Skeletal muscle cell (primary cell): ENCODE results near the genes CLTA and POLR1E.

GRCh38 chr9:35923843-35925139 lies 15.0 kb downstream of the SPAAR start:
- RRBS, result no CpG with 5 or more reads among the region's 14 CpGs

DNA sequence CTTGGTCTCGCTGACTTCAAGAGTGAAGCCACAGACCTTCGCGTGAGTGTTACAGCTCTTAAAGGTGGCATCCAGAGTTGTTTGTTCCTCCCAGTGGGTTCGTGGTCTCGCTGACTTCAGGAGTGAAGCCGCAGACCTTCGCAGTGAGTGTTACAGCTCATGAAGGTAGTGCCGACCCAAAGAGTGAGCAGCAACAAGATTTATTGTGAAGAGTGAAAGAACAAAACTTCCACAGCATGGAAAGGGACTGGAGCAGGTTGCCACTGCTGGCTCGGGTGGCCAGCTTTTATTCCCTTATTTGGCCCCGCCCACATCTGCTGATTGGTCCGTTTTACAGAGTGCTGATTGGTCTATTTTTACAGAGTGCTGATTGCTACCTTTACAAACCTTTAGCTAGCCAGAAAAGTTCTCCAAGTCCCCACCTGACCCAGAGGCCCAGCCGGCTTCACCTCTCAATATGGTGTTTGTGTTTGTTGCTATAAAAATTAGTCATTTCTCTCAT lies 49.7 kb downstream of the RECK start:
- RRBS, result no CpG with 5 or more reads among the region's 12 CpGs

- RRBS, result no CpG with 5 or more reads among the region's 2 CpGs
Measured at GRCh38 chr9:36144868-36145408, 8.4 kb downstream of the GLIPR2 start.

- RRBS, result 50% methylated on average over 1 of the region's 34 CpGs
Measured at GRCh38 chr9:36165694-36166493, 3.3 kb upstream of the CCIN start.

- RRBS, result 2% methylated on average over 25 of the region's 71 CpGs
Measured at GRCh38 chr9:36190830-36191641, at the start of gene CLTA. Gene CLTA (plus strand): TSS chr9:36190921.

GRCh38 chr9:36252254-36252518 lies 6.1 kb downstream of the GNE start:
- RRBS, result no CpG with 5 or more reads among the region's 4 CpGs

DNA sequence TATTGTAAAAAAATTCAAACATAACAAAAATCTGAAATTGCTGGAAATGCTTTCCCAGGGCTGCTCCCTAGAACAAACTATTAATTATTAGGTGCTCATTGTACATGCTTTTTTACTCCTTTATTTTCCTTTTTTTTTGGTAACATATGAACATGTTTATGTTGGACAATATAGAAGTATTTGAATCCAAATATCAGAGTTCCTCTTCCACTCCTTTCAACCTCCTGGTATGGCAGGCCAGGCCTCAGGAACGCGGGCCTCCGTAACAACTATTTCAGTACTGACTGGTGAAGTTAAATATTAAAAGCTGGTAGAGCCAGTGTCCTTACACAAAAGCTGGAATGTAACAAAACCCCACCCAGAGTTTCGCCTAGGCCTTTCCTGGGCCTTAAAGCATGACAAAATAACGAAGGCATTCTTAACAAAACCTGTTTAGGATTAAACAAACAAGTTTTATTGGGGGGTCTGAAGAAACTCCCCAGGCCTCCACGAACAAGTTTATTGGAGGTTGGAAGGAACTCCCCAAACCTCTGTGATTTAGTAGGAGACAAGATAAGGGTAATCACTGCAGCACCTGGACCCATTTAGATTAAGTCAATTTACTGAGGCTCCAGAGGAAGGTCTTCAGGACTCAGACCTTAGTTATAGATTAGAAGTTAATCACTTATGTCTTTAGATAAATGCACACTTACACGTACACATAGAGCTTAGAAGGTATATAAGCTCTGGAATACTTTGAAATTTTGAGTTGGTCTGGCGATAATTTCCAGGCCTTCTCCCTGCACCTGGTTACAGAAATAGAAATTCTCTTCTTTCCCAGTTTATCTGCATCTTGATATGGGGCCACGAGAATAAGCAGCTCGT lies 61.6 kb upstream of the GNE start:
- RRBS, result no CpG with 5 or more reads among the region's 10 CpGs

DNA sequence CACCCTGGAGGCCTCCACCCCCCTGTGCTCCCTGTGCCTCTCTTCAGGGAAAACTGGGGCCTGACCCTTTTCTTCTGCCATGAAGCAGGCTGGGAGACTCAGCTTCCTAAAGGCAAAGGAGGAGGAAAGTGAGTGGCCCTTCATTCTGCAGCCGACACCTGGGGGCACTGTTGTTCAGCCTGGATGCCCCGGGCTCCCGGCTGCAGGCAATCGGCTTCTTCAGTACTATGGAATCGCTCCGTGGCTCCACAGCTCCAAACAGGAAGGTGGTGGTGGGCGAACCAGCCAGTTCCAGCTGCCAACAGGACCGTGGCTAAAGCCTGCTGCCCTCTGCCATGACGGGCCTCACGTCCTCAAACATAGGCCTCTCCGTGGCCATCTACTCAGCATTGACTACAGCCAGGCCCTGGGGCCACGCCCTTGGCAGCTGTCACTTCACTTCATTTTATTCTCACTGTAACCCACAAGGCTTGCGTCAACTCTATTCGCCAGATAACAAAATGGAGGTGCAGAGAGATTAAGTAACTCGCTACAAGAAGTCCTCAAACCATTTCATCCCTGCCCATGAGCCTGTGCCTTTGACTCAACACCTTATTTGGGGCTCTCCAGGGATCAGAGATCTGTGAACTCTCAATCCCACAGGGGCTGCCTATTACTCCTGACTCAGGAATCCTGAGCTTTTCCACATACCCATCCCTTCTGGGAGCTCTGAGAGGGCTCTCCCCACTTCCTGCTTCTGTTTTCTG lies 38.0 kb downstream of the PAX5 start:
- RRBS, result no CpG with 5 or more reads among the region's 15 CpGs

DNA sequence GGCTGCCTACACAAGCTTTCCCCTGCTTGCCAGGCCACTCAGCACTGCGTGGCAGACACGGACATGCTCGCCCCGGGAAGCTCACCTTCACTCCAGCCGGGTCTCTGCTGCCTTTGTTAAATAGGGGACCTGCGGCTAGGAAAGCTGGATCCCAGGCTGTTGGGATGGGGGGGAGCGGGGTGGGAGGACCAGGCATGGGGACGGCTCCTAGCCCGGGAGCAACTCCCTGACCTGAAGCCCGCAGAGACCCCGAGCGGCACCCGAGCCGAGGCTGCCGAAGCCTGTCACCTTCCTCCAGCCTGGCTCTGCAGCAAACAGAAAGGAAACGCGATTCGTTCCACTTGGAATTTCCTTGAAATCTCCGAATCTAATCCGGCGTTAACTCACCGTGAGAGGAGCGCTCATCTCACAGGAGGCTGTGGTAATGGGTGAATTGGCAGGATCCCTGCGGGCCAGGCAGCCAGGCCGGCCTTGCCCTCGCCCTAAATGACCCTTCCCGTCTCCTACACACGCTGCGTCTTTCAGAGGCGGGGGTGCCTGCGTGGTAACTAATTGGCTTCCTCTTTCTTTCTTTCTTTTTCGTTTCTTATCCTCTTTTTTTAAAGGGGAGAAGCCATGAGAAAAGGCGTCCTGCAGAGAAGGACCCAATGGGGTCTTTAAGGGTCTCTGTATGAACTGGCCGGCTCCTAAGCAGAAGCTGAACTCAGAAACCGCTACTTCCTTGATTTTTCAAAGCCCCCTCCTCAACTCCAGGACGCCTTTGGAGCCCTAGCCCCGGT lies 8.6 kb downstream of the PAX5 start:
- RRBS, result 4% methylated on average over 6 of the region's 37 CpGs

DNA sequence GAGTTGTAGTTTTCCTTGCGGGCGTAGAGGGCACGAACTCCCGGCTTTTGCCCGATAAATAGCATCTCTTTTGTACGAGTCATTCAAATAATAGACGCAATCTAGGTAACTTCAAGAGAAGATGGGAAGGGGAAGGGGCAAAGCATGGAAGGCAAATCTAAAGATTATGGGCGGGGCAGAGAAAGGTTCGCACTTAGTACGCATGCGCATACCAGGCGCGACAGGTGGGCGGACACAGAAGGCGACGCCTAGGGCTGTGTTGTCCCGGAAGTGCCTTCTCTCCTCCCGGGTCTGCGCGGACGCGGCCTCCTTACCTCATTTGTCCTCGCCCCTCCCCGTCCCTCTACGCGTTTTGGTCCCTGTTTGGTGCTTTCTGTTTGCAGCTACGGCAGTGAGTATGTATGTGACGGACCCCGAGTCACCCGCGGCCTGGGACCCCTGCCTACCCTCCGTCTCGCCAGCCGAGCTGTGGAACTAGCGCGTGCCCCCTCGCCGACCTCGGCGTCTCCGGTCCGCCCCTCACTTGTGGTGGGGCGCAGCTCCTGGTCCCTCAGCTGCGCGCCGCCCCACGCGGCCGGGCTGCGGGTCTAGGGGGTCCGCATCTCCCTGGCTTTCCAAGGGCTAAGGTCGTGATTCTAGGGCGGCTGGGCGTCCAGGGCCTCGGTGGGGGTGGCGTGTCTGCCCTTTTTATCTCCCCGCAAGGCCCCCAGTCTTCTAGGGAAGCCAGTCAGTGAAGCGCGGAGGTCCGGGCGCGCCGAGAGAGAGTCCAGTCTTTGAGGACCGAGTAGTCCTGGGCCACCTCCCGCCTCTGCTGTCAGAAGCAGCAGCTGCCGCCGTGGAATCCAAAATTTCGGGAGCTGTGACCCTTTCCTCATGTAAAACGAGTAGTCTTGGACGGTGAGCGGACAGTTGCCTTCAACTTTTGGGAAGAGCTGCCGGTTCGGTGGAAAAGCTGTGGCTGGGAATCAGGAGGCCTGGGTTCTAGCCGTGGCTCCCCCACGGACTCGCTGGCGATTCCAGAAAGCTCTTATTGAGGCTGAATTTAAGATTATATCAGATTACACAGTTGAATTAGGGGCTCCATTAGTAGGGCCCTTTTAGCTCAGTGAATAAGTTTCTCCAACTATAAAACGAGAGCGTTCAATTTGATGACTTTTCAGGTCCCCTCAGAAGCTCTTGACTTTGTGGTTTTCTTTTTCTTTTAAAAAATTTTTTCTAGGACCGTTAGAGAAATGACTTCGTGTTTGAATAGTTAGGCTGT lies 40.3 kb upstream of the ZCCHC7 start:
- RRBS, result 2% methylated on average over 7 of the region's 81 CpGs

DNA sequence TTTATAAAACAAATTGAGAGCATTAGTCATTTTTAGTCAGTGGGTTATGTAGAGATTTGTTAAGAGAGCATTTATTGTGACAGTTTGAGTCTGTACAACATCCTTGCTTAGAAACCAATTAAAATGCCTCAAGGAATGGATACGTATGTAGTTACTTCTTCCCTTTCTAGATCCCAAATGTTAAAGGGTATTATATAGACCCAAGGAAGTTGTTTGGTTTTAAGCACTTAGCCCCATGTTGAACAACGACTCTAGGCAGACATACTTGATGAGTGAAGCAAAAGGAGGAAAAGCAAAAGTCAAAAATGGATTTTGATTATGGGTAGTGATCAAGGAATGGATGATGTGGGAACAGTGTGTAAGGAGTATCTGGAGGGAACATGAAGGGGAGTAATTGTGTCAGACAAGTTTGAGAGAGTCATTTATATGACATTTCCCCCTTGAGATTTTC lies 37.8 kb downstream of the ZCCHC7 start:
- RRBS, result no CpG with 5 or more reads among the region's 2 CpGs

DNA sequence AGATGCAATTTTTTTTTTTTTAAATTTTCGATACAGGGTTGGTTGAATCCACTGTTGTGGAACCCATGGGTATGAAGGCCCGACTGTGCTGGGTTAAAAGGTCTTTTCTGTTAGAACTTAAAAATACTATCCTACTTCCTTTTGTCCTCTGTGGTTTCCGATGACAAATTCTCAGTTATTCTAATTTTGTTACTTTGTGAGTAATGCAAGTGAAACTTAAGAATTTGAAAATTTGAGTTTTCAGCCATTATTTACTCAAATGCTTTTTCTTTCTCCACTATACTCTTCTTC lies 67.3 kb downstream of the ZCCHC7 start:
- RRBS, result no CpG with 5 or more reads among the region's 3 CpGs

- RRBS, result no CpG with 5 or more reads among the region's 11 CpGs
Measured at GRCh38 chr9:37417842-37418814, 4.4 kb upstream of the GRHPR start.

DNA sequence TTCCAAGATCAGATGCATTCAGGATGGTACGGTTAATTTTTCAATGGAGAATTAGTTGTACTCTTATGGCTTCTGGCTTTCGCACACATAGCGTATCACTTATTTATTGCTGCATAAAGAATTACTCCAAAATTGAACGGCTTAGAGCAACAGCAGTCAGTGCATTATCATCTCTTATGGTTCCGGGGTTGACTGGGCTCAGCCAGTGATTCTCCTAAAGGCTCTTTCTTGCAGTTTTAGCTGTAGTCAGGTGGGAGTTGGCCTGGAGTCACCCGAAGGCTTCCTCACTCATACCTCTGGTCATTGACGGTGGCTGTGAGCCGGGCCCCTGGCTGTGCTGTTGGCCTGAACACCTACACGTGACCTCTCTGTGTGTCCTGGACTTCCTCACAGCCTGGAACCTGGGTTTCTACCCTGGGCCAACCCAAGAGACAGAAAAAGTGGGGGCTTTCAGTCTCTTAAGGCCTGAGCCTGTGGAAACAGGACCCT lies 517 bp upstream of the GRHPR start:
- RRBS, result no CpG with 5 or more reads among the region's 9 CpGs

GRCh38 chr9:37485211-37486332 lies at the start of gene POLR1E:
Gene POLR1E (plus strand): TSS chr9:37485948.
- RRBS, result no CpG with 5 or more reads among the region's 66 CpGs

GRCh38 chr9:37565277-37566005 lies 10.7 kb downstream of the FBXO10 start:
- RRBS, result no CpG with 5 or more reads among the region's 4 CpGs

DNA sequence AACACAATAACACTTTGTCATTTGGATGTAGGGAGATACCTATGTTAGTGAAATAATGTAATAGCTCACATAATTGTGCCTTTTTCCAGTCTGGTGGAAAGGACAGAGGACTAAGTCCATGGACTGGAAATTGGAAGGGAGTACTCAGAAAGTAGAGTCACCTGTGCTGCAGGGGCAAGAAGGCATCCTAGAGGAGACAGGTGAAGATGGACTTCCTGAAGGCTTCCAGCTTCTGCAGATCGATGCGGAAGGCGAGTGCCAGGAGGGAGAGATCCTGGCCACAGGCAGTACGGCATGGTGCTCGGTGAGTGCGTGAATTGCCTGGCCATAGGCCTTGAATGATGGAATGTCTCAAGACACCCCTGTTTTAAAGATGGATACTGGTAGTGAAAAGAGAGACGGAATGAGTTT lies 8.2 kb downstream of the TRMT10B start:
- RRBS, result no CpG with 5 or more reads among the region's 7 CpGs

DNA sequence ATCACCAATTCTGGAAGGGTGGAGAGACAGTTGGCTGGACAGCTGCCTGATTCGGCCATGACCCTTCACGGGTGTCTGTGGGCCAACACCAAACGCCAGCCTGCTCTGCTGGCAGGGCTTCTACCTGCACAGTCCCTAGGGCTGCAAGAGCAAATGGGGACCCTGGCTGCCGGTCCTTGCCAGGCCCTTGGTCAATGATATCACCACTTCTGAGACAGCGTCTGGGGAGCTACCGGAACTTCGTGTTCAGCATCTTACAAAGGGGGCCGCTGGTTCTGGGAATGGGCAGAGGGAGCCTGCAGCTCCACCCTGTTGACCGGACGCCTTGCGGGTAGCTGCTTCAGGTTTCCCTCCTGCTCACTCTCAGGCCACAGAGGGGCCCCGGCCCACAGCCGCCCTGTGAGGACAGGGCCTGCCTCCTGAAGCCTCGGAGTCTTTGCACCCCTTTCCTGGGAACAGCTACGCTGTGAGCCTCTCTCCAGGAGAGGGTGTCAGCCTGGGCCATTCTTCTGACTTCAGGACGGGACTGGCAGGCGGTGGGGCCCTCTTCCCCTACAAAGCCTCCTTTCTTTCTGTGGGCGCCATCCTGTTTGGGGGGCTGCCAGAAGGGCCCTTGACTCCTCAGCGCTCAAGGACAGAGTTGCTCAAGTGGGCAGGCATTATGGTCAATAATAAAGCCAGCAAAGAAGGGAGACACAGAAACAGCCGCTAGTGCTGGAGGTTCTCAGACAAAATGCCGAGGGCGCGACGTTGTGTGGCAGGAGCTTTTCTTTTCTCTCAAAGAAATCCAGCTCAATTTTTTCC lies 12.5 kb upstream of the SLC25A51 start:
- RRBS, result 90% methylated on average over 9 of the region's 24 CpGs

DNA sequence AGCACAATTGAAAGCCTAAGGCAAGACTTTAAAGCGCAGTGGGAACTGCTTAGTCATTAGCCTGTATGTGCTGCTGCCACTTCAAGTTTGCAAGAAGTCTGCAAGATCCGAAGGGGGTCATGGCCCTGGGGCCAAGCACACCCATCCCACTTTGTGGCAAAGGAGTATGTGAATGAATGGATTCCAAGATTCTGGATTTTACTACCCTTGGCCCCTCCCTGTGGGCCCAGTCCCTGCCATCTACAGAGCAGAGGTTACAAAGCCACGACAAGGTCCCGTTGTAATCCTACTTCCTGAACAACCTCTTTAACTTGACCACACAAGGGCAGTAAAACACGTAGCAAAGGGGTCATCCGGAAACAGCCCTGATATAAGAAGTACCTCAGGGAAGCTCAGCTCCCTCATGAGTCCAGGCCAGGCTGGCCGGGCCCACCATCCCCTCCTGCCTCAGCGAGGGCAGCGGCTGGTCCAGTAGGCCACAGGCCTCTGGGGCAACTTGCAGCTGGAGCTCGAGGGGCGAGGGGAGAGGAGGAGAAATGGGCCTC lies 29.6 kb downstream of the SHB start:
- RRBS, result 48% methylated on average over 2 of the region's 11 CpGs

- RRBS, result no CpG with 5 or more reads among the region's 3 CpGs
Measured at GRCh38 chr9:38195589-38195864, 126.5 kb upstream of the SHB start.